Peripheral blood mononuclear cell (primary cell): ENCODE results near the gene LSM11.

DNA sequence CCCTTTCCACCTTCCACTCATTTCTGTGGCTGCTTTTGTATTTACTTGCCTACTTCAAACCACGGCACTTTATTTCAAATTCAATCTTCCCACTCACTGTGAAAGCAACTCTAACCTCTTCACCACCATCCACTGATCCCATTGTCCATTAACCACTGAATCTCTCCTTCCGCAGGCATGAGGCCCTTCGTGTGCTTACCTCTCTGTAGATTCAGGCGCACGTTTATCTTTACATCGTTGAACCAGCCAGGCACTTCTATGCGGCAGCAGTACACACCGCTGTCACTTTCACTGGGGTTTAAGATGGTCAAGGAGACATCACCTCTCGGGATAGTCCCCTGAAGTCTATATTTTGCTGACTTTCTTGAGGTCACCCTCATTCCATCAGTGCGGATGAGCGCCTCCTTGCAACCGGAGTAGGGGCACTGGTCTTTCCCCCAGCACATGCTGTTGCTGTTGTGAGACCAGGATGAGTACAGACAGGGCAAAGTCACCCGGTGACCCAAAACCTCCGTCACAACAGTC is 8.7 kb downstream of the TIMD4 start:
- PRO-cap, 8 experiments = no peak in any of the 8 experiments

DNA sequence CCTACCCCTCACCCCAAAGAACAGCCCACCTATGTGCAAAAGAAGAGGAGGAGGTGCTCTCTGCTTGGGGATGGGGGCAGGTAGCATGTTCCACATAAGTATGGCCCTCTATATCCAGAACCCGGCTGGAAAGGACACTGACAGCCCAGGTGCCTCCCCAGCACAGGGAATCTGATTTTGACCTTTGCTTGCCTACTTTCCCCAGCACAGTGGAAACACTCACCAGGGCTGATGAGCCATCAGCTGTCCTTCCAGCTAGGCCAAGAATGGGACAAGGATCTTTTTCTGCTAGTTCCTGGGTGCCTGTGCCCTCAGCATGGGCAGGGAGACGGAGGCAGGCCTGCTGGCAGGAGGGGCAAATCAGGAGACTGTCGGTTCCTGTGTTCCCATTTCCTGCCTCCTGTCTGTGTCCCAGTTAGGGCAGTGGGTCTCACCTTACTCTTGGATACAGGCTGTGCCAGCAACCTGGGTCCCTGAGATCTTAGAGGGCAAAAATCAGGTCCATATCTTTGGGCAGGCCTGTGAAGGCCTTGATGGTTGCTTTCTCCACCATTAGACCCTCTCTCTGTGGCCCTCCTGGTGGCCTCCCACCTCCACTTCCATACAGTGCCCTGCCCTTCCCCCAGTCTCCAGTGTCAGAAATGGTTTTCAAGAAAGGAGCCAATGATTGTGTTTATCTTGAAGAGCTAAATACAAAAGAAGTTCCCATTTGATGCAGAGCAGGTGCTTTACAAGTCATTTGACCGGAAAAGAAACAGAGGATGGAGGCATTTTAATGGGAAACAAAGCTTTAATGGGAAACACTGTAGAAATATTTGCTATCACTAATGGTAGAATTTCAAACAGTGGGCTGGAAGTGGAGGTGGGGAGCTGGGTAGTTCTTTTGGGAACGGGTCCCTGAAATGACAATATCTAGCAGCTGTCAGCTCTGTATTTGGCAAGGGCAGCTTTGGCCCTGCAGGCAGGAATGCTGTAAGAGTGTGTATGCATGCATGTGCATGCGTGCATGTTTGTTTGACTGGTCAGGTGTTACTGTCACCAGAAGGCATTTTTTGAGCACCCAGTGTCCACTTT is 1.4 kb downstream of the CYFIP2 start:
- PRO-cap, 8 experiments = peak in 1 of 8 experiments; most common plus-strand start position 317 of the sequence (in 1)

GRCh38 chr5:157291275-157291817 is 25.4 kb downstream of the CYFIP2 start:
- PRO-cap, 8 experiments = peak in 1 of 8 experiments; most common plus-strand start chr5:157291551 (in 1)

DNA sequence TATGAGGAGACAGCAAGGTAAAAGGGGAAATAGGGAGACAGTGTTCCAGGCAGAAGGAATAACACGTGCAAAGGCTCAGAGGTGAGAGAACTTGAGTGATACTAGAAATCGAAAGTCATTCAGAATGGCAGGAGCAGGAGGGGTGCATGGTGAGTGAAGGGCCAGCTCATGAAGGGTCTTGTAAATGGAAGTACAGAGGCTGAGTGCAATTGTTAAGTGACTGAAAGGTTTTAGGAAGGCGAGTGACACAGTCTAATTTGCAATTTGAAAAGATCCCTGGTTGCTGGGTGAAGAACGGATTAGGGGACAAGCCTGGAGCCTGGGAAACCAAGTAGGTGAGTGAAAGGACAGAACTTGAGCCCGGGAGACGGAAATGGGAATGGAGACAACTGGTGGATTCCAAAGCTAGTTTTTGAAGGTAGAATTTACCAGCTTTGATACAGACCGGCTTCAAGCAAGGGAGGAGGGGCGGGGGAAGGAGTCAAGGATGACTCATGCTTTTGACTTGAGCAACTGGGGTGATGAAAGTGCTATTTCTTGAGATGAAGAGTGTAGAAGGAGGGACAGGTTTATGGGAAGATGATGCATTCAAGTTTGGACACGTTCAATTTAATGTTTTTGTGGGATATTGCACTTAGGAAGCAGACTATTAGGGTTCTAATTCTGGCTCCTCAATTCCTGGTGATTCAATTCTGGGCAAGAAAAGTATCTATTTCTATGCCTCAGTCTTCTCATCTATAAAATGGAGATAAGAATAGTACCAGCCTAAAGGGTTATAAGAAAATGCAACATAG is 4.3 kb downstream of the NIPAL4 start:
- PRO-cap, 8 experiments = no peak in any of the 8 experiments

DNA sequence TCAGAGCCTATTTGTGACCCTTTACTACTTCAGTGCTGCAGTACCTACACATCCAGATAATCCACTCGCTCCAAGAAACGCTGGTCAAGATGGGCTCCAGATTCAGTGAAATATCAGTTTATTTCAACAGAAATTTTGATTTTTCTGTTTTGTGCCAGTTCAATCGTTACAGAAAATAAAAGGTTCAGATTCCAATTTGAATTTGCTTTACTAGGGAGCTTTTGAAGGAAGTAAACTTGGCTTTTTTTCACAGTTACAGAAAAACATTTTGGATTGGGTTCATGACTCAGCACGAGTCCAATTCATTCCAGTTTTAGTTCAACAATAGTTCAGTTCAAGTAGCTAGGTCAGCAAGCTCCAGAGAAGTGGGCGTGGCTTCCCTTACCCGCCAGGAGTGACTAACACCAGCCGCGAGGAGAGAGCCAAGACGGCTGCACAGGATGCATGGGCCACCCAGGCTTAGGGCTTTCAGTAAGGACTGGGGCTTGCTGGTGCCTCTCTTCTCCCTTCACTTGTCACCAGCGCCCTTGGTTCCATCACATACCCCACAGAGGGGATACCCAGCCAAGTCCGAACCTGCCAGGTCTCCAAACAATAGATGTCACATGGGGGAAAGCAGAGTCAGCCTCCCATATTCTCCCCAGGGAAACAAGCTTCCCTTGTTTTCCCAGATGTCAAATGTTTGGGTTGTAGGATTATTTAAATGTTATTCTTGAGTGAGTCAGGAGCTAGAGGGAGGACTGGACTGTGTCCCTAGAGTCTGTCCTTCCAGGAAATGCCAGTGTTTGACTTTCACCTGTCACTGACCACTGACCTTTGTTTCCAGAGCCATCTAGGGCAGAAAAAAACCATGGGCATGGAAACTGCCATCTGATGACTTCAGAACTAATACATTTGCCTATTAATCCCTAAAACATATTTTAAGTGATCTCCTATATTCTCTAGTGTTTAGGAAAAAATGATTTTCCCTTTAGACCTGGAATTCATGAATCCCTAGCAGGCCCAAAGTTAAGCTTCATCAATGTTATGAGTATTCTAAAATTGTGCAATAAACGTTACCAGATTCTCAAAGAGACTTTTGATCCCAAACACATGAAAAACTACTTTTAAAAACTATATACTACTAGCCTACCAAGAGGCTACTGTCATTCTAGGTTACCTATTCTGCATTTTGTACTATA is 51.8 kb downstream of the NIPAL4 start:
- PRO-cap, 8 experiments = no peak in any of the 8 experiments

GRCh38 chr5:157533099-157533711 is 42.4 kb downstream of the ADAM19 start:
- PRO-cap, 8 experiments = no peak in any of the 8 experiments

- PRO-cap, 8 experiments = peak in 8 of 8 experiments; most common plus-strand start chr5:157743751 (in 7); most common minus-strand start chr5:157744098 (in 3)
Measured at GRCh38 chr5:157743287-157744519, at the start of gene LSM11. TSS of gene LSM11 (plus strand) at chr5:157743712.

DNA sequence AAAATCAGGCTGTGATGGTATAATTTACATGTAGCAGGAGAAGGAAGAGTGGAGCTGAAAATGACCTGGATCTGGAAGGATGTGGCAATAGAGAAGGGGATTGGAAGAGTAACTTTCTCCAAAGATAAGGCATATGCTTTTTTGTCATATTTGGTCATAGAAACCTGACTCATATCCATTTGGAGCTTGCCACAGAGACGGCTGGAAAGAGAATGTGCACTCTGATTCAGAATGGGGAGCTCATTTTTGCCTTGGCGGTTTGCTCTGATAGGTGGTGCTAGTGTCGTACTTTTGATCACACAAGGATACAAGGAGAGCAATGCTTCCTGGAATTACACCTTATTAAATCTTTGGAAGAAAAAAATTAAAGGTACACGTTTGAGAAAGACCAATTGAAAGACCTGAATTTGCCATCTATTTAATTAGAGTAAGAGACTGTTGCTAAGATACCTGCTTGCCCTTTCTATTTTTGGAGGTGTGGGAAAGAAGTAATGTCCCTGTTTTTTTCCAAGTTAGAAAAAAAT is 5.3 kb downstream of the LSM11 start:
- PRO-cap, 8 experiments = no peak in any of the 8 experiments

DNA sequence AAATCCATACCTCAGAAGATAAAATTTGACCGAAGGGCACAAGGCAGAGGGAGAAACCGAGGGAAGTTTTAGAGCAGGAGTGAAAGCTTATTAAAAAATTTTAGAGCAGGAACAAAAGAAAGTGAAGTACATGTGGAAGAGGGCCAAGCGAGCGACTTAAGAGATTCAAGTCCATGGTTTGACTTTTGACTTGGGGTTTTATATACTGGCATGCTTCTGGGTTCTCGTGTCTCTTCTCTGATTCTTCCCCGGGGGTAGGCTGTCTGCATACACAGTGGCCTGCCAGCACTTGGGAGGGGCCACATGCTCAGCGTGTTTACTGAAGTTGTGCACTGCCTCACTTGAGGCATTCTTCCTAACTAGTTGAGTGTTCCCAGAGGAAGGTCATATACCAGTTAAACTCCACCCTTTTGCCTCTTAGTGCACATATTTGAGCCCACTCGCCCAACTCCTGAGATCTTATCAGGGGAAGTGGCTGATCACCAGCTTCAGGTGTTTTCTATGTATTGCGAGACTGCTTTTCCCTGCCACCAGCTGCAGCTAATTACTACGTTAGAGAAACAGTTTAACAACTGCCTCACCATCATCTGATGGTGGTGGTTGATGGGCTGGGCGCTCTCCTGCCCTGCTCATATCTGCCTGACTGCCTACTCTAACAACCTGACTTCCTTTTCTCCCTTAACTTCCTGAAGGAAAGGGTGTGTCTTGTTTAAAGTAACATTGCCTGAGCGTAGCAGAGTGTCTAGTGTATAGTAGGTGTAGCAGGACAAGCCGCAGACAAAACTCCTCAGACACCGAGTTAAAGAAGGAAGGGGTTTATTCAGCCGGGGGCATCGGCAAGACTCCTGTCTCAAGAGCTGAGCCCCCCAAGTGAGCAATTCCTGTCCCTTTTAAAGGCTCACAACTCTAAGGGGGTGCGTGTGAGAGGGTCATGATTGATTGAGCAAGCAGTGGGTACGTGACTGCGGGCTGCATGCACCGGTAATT is 60.0 kb upstream of the CLINT1 start:
- PRO-cap, 8 experiments = no peak in any of the 8 experiments

DNA sequence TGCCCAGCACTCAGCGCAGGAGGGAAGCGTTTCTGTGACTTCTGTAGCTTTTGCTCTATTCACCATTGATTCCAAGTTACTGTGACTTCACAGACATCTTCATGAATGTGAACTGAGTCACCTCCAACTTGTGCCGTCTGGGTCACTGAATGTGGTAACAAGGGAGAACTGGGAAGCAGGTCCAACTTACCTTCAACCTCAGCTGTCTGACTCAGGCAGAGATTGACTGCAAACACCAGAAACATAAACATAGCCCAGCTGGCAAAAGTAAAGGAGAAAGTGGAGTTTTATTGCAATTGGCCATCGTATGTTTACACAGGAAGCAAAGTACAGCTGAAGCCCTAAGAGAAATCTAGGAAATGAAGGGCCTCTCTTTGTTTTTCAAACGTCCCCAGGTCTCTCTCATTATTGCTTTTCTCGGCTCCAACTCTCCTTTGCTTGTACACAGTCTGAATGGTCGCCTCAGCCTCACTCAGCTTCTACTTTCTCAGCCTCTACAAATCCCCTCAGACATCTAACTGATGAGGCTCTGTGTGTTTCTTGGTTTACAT is 428.9 kb upstream of the CLINT1 start:
- PRO-cap, 8 experiments = no peak in any of the 8 experiments

DNA sequence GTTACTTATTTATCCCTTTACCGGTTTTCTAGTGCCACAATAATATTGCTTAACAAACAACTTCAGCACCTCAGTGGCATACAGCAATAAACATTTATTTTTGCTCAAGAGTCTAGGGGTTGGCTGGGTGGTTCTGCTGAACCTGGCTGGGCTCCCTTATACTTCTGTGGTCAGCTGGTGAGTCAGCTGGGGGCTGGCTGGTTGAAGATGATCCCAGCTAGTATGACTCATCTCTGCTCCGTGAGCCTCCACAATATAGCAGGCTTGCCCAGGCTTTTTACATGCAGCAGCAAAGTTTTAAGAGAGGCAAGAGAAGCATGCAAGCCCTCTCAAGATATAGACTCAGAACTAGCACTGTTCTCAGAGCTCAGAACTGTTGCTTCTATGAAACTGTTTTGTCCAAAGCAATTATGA is 523.5 kb upstream of the CLINT1 start:
- PRO-cap, 8 experiments = no peak in any of the 8 experiments

- PRO-cap, 8 experiments = no peak in any of the 8 experiments
Measured at GRCh38 chr5:158409410-158409864, 550.5 kb upstream of the CLINT1 start.

- PRO-cap, 8 experiments = no peak in any of the 8 experiments
Measured at GRCh38 chr5:158483274-158483473, 616.5 kb downstream of the EBF1 start.

DNA sequence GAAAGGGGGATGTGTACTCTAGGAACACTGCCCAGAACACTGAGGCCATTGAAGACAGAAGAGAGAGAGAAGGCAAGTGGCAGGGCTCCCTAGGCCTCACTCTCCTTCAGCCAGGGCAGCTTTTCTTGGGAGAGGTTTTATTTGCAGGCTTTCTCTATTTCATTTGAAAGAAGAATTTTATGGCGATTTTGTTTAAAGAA is 181.9 kb downstream of the EBF1 start:
- PRO-cap, 8 experiments = no peak in any of the 8 experiments

DNA sequence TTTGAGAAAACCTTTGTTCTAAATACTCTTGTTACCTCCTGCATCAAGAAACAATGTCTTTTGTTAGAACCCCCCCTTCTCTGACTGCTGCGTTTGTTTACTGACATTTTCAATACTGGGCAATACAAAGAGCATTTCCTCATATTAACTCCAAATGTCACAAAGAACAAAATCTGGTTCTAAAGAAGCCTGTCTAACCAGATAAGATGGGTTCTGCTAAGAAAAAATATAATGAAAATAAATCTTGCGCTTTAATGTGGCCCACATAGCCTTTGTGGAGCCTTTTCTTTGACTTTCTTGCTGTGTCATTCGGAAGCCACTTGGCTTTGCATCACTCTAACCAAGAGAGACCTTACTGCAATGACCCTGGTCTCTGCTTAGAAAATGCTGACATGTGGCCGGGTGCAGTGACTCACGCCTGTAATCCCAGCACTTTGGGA is 88.1 kb downstream of the EBF1 start:
- PRO-cap, 8 experiments = peak in 1 of 8 experiments; most common minus-strand start position 86 of the sequence (in 1)

DNA sequence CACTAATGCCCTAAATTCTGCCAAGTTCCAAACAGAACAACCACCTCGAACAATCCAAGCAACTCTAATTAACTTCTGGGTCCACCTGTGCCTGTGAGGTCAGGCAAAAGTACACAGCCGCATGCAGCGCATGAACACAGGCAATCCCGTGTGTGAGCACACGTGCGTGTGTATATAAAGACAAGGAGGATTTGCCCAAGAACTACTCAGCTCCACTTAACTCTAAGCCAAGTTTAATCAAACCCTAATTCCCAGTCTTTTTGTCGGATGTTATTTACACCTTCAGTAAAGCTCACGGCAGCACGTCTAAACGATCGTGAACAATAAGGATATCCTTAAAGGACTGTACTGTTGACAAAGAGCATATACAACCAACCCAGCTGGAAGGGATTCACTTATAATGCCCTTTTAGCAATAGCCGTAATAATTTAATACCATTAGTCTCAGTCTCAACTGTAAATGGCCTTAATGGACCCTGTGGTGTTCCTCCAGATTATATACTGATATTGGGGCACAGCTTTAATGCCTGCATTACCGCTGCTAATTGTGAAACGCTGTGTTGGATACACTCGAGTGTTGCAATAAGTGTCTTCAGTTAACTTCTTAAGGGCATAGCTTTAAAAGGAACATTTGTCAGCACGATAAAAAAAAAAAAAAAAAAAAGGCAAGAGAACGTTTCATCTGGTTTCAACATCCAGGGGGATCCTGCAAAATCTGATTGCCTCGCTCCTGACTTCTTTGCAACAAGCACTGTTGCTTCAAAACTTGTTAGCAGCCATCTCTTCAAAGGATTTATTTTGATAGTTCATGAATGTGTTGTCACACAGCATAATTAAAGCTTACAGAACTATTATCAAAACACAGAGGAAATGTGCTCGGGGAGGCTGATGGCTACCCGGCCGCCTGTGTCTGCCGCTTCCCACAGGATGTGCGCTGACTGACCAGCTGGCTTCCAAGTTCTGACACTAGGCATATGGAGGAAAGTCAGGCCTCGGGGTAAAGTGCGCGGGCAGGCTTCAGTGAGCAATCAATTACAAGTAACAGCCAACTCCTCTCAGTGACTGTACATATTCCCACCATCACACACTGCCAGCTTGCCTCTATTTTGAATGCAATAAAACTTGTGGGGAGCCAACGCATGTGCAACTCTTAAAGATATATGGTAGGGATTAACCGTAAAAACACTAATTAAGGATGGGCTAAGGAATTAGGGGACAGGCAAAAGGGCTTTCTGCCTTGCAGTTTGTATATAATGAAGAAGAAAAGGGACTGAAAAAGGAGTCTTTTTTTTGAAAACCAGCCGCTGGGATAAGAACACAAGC is 77.8 kb downstream of the EBF1 start:
- PRO-cap, 8 experiments = no peak in any of the 8 experiments

- PRO-cap, 8 experiments = no peak in any of the 8 experiments
Measured at GRCh38 chr5:159052266-159052671, 47.4 kb downstream of the EBF1 start.

- PRO-cap, 8 experiments = no peak in any of the 8 experiments
Measured at GRCh38 chr5:159090938-159091514, 8.7 kb downstream of the EBF1 start.

DNA sequence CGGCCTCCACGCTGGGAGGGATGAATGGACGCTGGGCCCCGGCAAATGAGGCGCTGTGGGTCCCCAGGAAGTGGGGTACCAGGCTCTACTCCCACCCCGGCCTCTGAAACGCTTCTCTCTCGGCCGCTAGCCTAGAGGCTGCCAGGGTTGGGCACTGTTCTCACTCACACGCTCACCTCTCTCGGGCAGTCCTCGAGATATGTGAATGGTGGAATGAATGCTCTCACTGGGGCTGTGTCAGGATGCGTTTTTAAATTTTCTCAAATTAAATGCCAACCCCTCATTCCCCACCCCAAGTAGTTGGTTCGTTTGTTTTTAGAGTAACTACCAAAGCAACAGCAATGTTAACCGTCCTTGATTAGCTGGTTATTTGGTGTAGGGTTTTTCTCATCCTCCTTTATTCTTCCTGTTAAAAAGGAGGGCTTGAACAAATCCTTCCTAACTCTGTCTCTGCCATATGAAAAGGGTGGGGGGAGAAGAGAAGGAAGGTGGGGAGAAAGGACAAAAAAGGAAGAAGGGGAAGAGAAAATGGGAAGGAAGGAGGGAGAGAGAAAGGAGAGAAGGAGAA is 1.3 kb upstream of the EBF1 start:
- PRO-cap, 8 experiments = no peak in any of the 8 experiments

GRCh38 chr5:159191902-159192593 is 17.3 kb downstream of the RNF145 start:
- PRO-cap, 8 experiments = no peak in any of the 8 experiments